SEM (cell line): ENCODE data around the genes UTP14C and CNMD.

DNA sequence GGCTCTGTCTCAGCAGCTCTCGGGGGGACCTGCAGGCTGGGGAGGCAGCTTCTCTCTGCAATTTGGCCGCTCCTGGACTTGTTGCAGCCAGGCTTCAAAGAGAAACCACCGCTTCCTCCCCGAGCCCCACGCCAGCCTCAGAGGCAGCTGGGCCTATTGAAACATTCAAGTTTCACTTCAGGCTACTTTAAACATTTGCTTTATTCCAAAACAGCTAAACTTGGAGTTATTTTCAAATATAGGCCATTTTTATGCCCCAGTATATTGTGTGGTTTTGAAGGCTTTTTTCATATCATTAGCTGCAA lies 330.9 kb downstream of the DLEU7 start:
- PRO-cap: no peak

GRCh38 chr13:50678354-50679109 lies 165.0 kb downstream of the DLEU7 start:
- PRO-cap: no peak

GRCh38 chr13:50909907-50910938 lies 632 bp downstream of the RNASEH2B start:
- PRO-cap: bidirectional peak, plus-strand start at chr13:50910008, minus-strand start at chr13:50910021; bidirectional peak, plus-strand start at chr13:50910365, minus-strand start at chr13:50910289; bidirectional peak, plus-strand start at chr13:50910656, minus-strand start at chr13:50910576

- PRO-cap: no peak
Measured at GRCh38 chr13:51384465-51385336, 45.2 kb downstream of the SERPINE3 start.

GRCh38 chr13:51406155-51406833 lies 46.5 kb downstream of the INTS6 start:
- PRO-cap: no peak

DNA sequence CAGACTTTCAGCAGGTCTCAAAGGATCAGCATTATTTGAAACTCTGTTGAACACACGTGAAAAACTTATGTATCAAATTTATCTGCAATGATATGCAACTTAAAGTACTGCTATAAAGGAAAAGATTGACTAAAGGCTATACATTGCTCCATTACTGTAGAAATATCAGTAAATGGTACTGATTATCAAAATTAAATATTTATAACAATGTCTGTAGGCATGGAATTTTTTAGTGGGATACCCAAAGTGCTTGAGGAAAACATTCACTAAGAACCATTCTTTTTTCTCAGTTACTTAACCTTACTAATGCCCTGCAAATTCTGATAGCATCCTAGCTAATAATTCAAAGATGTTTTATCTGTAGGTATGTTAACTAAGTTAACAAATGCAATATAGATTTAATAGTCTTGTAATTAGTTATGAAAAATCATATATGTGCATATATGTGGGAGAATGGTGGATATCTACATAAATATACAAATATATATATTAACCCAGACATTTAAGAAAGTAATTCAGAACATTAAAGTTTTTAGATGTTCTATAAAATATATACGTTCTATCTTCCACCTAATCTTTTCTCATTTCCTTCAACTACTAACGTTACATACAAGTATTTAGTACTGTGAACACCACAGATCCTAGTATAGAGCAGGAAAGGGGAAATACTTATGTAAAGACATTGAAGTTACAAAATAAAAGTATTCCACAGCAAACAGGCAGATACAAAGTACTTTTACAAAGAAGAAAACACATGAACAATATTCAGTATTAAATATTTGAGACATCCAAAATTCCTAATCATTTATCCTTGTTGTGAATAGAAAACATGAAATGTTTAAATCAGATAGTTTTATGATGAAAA lies 4.4 kb downstream of the INTS6 start:
- PRO-cap: no peak

DNA sequence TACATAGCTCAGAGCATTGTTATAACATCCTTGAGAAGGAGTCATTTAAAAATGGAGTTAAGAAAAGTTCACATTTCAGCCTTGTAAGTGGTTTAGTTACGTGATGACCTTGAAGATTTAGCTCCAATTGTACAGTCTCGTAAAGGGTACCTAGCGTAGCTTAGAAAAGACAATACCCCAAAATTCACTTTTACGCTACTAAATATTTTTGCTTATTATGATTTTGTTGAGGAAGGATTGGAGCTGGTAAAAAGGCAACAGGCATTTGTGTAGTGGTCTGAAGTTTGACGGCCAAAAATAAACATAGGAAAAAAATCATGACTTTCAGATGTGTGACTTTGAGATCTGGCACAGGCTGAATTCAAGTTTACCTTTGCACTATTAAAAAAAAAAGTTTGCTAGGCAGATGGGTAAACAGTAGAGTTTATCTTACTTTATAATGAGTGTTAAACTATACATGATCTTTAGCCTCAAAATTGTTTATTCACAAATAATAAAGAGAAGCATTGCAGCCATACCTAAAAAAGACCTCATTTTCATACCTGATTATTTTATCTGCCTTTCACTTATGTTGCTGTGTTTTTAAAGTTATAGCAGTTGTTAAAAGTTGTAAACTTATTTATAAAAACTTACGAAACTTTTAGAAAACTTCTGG lies 24.3 kb upstream of the INTS6 start:
- PRO-cap: no peak

DNA sequence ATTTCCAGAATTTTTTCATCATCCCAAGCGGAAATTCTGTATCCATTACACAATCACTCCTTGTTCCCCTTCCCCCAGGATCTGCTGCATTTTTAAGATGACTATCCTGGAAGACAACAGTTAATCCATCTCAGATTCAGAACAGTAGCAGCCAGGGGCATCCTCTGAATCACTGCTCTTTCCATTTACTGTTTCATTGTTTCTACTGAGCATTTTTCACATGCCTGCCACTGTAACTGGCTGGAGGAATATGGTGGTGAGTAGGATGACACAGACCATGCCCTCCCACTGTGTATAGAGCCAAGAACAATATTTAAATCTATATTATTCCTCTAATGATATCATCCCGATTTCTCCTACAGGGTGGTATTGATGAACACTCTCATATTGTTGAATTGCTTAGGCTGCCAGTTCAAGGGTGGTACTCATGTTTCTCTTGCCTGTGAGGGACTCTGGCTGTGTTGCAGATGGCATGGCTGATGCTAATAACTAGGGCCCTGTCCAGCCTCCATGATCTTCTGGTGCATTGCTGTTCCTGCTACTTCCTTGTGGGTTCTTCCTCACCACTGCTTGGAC lies 59.0 kb downstream of the WDFY2 start:
- PRO-cap: no peak

DNA sequence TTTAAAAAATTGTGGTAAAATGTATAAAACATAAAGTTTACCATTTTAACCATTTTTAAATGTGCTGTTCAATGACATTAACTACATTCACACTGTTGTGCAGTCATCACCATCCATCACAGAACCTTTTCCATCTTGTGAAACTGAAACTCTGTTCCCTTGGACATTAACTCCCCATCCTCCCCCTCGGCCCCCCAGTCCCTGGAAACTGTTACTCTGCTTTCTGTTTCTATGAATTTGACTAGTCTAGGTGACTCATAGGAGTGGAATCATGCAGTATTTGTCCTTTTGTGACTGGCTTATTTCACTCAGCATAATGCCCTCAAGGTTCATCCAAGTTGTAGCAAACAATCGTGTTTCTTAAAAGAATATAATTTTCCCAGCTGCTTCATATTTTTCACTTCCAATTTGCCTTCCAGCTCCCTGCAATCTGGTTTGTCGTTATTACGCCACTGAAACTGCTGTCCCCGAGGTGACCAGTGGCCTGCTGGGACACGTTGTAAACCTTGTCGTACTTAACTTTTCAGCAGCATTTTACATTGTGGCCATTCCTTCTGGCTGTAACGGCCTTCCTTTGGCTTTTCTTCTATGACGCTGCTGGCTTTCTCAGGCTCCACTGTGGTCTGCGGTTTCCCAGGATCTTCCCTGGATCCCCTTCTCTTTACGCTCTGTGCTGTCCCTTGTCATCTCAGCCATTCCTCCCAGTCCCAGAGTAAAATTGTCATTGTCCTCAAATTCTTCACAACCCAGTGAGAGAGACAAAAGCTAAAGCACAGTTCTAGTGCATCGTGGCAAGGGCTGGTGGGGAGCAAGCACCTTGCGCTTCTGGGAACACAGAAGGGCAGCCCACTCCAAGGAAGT lies 73.9 kb downstream of the DHRS12 start:
- PRO-cap: no peak

DNA sequence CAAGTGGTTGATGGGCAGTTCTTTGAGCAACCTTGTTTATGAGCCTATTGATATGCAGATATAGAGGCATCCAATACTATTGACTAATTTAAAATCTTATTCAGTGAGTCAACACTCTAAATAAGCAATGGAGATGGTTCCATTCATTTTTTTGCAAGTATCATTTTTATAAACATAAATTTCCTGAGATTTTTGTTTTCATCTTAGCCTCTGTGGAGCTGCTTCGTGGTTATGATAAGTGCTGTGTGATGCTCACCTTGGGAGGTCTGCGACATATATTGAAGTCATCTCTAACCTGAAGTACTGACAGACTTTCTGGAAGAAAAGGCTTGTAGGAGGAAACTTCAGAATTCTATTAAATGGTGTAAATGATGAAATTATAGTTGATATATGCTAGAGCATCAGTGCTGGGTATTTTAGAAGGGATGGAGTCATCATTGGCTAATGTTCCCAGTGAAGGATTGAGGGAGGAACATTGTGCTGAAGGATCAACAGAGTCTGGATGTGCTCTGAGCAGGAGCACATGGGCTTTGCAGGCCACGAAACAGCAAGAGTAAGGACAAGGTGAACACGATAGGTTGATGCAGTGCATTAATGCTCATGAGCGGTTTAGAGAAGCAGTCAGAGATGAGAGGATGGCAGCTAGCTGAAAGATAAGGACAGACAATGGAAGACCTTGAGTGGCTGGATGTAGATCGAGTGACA lies 51.2 kb downstream of the DHRS12 start:
- PRO-cap: no peak

- PRO-cap: no peak
Measured at GRCh38 chr13:51772604-51773190, 31.3 kb downstream of the DHRS12 start.

DNA sequence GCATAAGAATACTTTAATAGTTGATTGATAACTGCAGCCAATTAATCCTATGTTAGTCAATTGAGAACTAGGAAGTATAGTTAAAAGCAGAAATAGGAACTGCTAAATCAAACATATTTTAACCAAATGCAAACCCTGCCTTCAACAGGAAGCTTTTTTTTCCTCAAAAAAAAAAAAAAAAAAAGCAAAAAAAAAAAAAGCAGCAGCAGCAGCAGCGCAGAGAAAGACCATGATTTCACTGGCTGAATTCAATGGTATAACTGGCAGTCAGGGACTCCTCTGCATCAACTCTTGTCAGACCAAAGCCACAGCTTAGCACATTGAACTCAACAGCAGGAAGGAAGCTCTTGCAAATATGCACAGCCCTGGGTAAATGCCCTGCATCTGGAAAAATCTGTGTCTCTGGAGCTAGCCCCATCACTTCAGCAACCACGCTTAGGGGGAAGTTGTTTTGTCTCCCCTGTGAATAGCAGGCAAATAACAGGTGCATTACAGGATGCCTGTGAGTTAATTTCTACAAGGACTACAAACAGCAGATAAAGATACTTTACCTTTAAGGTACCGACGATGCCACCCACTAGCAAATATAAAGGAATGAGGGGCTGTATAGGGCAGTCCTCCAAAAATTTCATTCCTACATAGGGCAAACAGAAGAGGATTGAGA lies 17.7 kb upstream of the DHRS12 start:
- PRO-cap: no peak

DNA sequence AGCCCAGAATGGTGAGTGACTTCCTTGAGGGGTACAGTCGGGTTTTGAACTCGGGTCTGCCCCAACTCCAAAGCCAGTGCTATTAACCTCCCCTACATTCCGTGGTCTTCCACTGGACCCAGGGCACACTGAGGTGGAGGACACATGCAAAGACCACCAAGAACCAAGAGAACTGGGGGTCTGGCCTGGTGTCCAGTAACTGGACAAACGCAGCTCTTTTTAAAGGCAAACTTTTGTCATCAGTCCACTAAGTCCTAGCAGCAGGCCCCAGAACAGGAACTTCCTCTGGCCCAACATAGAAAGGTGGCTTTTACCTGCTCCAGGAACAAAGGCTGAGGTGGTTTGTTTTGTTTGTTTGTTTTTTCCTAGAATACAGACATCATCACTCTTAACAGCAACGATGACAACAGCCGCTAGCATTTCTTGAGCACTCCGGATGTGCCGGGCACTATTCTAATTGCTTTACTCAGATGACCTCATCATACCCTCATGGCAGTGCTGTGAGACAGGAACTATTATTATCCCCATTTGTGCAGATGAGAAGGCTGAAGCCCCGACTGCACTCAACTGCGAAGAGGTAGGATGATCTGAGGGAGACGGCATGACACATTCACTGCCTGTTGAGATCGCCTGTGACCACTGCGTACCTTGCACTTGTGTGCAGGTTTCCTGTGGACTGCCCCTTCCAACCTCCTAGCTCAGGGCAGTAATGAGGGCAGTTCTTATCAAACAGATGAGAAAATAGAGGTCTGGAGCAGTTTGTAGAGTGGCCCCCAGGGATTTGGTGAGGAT lies 66.4 kb downstream of the CCDC70 start:
- PRO-cap: no peak

- PRO-cap: no peak
Measured at GRCh38 chr13:51956282-51956649, 55.0 kb downstream of the ATP7B start.

DNA sequence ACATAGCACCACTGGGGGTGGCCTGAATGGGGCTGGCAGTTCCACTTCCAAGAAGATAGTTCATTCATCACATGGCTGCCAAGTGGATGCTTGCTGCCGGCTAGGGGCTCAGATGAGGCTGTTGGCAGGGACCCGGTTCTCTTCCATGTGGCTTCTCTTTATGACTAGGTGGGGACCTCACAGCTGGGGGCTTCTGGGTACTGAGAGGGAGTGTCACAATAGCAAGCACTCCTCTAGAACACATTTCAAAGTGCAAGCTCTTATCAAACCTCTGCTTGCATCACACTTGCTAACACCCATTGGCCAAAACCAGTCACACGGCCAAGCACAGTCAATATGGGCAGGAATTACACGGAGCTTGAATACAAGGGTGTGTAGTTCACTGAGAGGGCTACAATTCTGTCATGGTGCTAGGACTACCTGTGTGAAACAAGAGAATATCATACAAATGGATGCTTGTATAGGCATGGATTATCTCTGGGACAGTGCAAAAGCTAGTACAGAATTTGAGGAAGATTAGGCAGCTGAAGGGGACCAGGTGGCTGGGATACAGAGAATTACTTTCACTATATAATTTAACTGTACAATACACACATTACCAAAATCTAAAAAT lies 32.3 kb downstream of the ATP7B start:
- PRO-cap: no peak

DNA sequence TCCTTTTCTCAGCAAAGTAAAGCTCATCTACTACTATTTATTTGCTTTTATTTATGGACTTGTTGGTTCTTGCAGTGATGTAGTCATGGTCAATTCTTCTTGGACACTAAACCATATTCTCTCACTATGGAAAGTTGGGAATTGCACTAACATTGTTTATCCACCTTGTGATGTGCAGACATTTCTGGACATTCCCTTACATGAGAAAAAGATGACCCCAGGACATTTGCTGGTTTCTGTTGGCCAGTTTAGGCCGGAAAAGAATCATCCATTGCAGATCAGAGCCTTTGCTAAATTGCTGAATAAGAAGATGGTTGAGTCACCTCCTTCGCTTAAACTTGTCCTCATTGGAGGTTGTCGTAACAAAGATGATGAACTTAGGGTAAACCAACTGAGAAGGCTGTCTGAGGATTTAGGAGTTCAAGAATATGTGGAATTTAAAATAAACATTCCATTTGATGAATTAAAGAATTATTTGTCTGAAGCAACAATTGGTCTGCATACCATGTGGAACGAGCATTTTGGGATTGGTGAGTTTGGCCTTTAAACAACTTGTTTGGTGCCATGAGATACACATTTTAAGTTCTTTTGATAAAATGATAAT lies at the start of gene UTP14C:
Gene UTP14C, plus strand, starts transcription at position 284 of the 604 bp plus-strand sequence.
- PRO-cap: no peak

DNA sequence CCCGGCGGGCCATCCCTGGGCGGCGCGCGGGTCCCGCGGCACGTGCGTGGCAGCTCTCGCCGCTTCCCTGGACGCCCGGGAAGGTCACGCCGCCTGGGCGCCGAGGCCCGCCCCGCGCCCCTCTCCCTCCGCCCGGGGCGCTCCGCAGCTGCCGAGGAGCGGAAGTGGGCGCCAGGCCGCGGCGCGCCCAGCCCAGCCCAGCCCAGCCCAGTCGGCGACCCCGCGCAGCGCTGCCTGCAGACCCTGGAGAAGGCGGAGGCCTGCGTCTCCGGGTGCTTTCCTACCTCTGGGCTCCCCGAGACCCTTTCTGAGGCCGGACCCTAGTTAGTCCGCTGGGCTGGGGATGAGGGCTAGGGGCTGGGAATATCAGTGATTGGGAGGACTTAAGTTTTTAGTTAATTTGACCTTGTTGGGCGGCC lies 42.0 kb upstream of the HNRNPA1L2 start:
- PRO-cap: no peak

DNA sequence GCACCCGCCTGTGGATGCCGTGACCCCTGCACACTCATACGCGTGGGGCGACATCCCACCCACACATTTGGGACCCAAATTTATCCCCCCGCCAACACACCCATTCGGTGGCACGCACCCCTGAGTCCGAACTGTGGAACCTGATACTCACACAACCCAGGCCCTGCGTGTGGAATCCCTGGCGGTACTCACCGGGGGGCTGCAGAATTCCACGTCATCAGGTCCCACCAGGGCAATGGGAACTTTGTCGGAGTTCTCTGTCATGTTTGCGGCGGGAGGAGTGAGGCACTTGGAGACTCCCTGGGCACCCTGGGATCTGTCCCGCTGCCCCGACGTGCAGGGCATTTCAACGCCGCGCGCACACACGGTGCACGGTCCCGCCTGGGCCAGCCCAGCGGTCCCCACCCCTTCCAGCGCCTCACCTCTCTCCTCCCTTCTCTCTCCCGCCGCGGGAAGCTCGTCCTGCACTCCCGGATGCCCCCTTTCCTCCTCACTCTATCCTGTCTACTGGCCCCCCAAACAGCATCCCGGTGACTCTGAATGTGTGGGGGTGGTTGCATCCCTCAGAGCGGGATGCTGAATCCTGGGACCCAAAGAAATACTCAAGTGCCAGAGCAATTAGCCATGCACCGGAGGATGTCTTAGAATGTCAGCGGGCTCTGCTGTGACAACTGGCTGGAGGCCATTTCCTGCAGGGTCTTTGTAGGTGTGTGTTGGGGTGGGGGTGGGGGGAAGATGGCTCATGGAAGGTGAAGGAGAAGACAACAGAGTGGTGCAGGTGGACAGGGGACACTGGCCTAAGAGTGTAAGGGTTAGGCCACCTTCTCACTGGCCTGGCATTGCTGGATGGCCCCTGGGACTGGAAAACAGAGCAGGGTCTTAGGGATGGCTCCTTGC lies at the start of gene CNMD:
Gene CNMD, minus strand, starts transcription at position 383 of the 897 bp plus-strand sequence.
- PRO-cap: no peak

GRCh38 chr13:52880289-52880672 lies 31.8 kb upstream of the PCDH8 start:
- PRO-cap: no peak

DNA sequence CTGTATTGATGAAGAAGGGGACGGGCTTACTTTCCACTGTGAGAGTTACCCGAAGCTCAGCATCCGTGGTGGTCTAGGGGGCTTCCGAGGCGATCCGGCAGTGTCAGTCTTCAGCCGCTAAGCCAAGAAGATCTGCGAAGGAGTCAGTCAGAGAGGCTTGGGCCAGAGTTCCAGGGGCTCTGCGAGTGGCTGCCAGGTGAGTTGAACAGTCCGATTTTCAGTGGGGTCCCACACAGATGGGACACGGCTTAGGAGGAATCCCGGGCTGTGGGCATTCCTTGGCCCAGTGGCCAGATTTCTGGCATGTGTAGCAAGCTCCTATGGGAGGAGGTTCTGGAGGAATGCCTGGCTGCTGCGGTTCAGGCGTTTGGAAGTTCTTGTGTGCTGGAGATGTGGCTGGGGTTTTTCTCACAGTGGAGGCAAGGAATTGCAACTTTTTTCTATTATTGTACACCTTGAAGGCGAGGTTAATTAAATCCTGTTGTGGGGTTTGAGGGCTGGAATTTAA lies 1482.5 kb upstream of the PRR20A start:
- PRO-cap: no peak